Cardiac atrium fibroblast (primary cell): ENCODE measurements around a stretch of chr7.

DNA sequence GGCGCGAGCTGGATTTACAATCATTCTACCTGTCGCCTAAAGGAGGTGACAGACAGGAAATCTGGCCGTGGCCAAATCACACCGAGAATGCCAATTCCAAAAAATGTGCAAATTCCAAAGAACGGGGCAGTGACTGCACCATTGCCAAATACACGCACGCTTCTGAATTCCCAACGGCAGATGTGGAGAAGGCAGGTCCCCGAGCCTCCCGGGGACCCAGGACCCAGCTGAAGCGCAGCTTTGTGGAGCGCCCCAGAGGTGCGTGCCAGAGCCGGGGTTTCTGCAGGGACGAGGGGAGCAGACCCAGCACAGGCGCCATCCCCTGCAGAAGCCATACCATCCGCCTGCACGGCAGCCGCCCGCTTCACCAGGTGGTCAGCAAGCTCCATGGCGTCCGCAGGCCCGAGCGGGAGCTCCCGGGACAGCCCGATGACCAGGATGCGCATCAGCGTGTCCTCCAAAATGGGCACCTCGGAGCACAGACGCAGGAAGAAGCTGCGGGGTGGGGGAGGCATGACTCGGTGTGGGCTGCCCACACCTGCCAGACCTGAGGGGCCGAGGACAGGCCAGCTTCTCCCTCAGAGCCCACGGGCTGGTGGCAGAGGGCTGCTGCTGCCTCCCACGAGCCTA is 10.7 kb downstream of the INTS1 start:
- RAMPAGE, long total RNA = no peak

- RAMPAGE, long total RNA = no peak
Measured at GRCh38 chr7:1520465-1521124, 9.9 kb upstream of the MAFK start.

DNA sequence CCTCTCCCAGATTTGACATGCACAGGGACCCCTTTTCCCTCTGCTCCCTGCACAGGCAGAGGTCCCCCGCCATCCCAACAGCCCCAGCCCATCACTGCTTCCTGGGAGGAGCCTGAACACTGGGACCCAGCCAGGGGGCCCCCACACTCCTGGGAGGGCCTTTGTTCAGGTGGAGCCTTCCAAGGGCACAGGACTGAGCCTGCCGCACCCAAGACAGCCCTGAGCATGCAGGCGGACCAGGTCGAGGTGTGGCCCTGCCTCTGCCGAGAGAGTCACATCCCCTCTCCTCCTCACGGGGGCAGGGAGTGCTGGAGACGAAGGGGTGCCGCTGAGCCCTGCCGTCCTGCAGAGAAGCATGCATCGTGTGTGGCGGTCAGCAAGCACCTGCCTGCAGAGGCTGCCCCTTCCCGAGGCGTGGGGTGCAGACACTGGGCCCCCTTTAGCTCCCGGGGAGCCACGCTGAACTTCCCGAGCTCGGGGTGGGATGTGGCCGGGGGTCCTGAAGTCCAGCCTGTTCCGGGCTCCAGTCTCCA is 7.3 kb upstream of the MAFK start:
- RAMPAGE, long total RNA = no peak

DNA sequence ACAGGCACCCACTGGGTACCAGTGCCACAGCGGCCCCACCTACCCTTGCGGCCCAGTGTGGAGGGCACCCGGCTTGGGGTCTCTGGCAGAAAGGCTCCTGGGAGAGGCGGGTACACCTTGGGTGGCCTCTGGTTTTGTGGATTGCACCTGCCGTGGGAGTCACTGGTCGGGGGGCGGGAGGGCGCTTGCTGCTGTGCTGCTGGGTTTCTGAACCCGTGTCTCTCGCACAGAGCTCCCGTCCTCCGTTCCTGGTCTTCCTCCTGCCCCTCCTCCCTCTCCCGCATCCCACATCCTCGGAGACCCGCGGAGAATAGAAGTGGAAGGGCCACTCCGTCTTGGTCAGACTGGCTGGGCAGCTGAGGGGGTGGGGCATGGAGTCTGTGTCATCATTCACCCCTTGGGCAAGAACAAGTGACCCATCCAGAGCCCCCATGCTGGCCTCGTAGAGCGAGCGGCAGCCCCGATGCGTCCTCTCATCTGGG is 3.9 kb downstream of the MAFK start:
- RAMPAGE, long total RNA = no peak

- RAMPAGE, long total RNA = no peak
Measured at GRCh38 chr7:1545415-1546275, 10.4 kb downstream of the TMEM184A start.

- RAMPAGE, long total RNA = no peak
Measured at GRCh38 chr7:1554897-1555706, 903 bp downstream of the TMEM184A start.

- RAMPAGE, long total RNA = no peak
Measured at GRCh38 chr7:1638202-1638699, 31.8 kb upstream of the ELFN1 start.

DNA sequence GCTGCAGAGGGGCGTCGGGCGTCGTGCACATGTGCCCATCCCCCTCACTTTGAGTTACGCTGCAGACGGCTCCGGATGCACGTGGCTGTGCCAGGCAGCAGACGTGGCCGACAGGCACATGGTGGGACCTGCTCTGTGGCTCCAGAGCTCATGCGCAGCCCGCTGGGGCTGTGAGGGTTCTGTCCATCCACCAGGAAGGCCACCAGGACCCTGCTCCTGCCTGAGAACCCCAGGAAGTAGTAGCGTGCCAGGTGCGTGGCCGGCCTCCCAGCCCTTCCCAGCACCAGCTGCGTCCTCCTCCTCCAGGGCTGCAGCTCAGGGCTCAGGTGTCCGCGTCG is 24.9 kb downstream of the ELFN1 start:
- RAMPAGE, long total RNA = no peak

GRCh38 chr7:1861676-1862190 is 191.7 kb downstream of the ELFN1 start:
- RAMPAGE, long total RNA = no peak

- RAMPAGE, long total RNA = no peak
Measured at GRCh38 chr7:1862191-1863000, 192.3 kb downstream of the ELFN1 start.

DNA sequence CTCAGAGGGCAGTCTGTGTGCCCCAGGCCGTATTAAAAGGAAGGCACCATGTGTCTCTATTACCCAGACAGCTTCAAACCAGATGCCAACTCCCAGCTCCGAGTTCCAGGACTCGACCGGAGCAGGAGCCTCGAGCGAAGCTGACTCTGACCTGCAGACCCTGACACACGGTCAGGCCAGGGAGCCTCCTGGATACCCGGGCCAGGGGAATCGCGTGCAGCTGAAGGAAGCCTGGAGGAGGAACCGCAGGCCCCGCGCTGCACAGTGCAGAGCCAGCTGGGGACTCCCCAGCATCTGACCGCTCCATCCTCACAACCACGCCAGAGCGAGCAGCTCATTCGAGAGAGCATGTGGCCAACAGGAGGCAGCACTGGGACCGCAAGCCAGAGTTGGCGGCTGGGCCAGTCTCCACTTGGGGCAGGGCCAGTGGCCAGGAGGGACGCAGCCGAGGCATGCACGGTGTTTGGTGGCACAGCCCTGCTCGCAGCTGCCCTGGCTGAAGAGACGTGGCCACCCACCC is 213.7 kb downstream of the ELFN1 start:
- RAMPAGE, long total RNA = no peak

DNA sequence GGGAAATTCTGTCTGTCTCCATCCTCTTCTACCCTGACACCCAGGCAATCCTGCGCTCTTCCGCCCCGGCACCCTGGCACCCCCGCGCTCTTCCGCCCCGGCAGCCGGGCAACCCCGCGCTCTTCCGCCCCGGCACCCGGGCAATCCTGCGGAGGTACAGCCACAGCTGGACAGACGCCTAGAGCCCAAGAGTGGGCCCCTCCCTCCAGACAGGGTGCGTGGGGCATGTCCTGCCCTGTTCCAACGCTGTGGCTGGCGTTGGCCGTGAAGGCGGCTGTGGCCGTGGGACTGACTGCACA is 253.3 kb downstream of the ELFN1 start:
- RAMPAGE, long total RNA = no peak

DNA sequence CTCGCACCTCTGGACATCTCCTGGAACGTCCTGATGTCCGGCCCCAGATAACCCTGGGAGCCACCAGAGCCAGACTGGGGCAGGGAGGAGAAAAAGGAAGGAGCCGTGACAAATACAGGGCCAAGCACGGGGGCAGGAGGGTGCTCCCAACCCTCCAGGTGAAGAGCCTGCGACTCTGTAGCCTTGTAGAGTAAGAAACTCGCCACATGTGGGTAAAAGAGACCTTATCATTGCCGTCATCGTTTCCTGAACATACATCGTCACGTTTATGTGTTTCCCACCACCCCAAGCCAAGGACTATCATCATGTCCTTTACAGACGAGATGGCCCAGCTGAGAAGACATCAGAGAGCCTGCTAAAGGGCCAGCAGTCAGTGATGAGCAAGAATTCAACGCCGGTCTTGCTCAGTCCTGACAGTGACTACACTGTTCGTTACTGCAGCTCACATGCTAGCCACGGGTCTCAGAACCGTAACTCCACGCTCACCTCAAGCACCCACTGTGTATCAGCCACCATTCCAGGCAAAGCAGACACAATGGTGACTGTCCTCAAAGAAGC is 148.0 kb downstream of the MAD1L1 start:
- RAMPAGE, long total RNA = no peak

GRCh38 chr7:2106757-2107368 is 125.9 kb downstream of the MAD1L1 start:
- RAMPAGE, long total RNA = no peak

DNA sequence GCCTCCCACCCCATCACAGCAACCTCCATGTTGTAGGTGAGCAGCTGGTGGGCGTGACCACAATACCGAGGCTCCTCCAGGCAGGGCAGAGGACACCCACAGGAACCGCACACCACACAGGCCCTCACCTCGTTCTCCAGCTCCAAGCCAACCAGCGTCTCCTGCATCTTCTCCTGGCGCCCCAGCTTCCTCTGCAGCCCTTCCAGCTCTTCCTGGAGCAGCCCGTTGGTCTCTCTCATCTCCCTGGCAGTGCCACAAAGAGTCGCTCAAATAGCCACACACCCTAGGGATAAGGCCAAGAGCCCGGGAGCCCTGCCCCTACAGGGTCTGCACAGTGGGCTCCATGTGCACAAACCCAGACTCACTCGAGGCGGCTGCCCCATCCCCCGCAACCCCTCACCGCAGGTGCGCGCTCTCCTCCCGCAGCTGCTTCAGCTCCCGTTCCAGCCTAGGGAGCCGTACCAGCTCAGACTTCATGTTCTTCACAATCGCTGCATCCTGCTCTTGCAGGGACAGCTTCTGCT is 16.9 kb downstream of the MAD1L1 start:
- RAMPAGE, long total RNA = no peak

- RAMPAGE, long total RNA = no peak
Measured at GRCh38 chr7:2364153-2364609, 9.6 kb downstream of the EIF3B start.

DNA sequence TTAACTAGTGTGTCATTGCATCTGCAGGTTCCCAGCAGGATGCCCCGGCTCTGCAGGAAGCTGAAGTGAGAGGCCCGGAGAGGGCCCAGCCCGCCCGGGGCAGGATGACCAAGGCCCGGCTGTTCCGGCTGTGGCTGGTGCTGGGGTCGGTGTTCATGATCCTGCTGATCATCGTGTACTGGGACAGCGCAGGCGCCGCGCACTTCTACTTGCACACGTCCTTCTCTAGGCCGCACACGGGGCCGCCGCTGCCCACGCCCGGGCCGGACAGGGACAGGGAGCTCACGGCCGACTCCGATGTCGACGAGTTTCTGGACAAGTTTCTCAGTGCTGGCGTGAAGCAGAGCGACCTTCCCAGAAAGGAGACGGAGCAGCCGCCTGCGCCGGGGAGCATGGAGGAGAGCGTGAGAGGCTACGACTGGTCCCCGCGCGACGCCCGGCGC is 29.1 kb downstream of the CHST12 start:
- RAMPAGE, long total RNA = no peak

GRCh38 chr7:2440439-2441118 is 35.6 kb downstream of the GRIFIN start:
- RAMPAGE, long total RNA = no peak

GRCh38 chr7:2469437-2469853 is 6.8 kb downstream of the GRIFIN start:
- RAMPAGE, long total RNA = no peak

- RAMPAGE, long total RNA = no peak
Measured at GRCh38 chr7:2518545-2519185, 909 bp upstream of the LFNG start.